Endometrial microvascular endothelial cells (primary cell): ENCODE measurements around a stretch of chr18.

DNA sequence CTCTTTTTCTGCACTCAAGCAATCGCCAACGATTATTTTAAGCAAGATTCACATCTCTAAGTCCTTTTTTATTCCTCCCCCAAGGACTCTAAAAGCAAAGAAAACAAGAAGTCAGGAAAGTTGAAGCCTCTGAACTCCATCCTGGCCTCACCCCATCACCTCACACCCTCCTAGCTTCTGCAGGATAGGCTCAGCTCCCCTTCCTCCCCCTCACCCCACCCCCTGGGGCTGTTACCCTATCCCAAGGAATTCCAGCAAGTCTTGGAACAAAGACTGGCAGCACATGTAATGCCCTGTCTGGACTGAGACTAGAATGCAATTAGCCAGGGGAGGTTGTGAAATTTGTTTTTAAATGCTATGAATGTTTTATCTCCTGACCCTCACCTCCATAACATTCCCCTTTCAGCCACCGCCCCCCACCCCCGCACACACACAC is 290.9 kb upstream of the SLC14A2 start:
- RAMPAGE, long total RNA = no peak

- RAMPAGE, long total RNA = no peak
Observed at GRCh38 chr18:45688803-45689333, 35.1 kb upstream of the SLC14A1 start.

DNA sequence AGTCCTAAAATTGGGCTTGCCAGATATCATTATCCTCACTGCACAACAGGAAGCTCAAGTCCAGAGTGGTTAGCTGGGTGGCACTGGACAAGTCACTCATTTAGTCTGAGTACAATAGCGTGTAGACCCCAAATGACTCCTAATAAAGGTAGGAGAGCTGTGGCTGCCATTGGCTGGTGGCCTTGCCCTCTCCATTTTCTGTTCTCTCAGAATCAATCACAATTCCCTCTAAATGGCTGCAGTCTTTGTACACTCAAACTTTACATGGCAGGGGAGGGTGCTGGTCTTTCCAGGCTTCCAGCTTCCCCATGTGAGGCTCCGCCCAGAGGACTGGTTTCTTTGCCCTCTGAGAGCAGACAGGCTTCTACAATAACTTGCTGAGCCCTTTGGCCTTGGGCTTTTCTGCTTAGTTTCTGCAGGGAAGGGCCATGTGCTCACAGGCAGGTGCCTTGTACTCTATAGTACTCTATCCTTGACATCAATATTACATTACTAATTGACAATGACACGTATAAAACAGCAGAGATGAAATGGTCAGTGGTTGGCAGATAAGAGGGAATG is 11.6 kb downstream of the PSTPIP2 start:
- RAMPAGE, long total RNA = no peak

- RAMPAGE, long total RNA = no peak
Observed at GRCh38 chr18:46070240-46070552, 1.9 kb downstream of the PSTPIP2 start.

DNA sequence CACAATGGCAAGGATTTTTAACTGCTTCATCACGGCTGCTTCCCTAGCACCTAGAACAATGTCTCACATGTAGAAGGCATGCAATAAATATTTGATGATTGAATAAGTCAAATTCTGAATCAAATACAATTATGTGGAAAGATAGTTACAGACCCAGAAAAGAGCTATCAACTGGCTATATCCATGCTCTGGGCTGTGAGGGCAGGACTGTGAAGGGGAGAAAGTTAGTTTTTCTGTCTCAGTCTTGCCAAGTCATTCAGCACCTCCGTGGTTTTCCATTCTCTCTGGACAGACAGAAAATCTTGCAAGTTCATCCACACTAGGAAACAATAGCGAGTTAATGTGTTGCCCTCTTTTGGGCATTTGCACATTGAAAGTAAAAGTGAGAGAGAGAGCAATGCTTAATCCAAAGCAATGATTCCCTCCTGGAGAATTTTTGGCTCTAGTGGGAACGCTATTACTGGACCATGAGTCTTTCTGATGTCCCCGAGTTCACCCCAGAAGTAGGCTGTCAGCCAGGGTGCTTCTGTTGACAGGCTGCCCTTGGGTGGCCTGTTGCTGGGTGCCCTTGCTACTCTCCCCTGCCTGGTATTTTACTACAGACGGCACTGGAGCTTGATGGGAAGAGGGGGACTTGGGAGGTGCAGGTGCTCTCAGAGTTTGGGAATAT is 84.9 kb downstream of the RNF165 start:
- RAMPAGE, long total RNA = no peak

- RAMPAGE, long total RNA = no peak
Observed at GRCh38 chr18:46561737-46562092, 95.3 kb downstream of the LOXHD1 start.

- RAMPAGE, long total RNA = no peak
Observed at GRCh38 chr18:46660922-46661453, 4.0 kb upstream of the LOXHD1 start.

GRCh38 chr18:46711339-46711949 is 45.4 kb downstream of the ST8SIA5 start:
- RAMPAGE, long total RNA = no peak

- RAMPAGE, long total RNA = no peak
Observed at GRCh38 chr18:47098724-47099349, 51.5 kb downstream of the HDHD2 start.

DNA sequence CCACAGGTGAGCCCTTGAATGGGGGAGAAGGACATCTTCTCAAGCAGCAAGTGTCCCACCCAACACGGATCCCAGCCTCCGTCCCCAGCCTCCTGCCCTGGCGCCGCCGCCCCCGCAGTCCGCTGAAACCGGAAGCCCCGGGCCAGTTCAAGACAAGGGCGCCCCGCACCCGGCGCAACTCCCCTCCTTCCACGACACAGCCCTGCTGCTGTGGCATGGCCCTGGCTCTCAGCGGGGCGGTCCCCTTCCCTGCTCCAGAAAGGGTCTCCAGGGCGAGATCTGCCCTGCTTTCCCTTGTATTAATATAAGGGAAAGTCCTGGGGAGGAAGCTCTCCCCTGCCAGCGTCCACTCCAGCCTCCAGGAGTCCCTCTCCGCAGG is 176.2 kb downstream of the SMAD2 start:
- RAMPAGE, long total RNA = no peak

- RAMPAGE, long total RNA = no peak
Observed at GRCh38 chr18:47929658-47930127, 766 bp downstream of the SMAD2 start.

DNA sequence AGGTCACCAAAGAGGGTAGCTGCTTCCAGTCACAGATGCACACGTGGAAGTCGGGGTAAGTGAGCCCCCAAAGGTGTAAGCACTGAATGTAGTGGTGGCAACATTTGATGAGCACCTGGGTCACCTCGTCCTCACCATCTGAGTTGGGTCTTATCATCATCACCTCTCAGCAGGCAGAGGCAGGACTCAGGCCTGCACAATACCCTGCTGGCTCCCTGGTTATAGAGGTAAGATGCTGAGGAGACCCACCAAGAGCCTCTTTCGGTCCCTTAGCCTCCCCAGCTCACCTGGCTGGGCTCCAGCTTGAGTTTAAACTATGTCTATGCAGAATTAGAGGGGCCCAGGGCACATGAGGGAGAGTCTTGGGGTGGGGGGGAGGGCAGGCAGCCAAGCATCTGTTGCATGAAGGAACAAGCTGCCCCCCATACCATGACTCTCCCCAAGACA is 147.2 kb upstream of the SMAD2 start:
- RAMPAGE, long total RNA = no peak

GRCh38 chr18:48136356-48137503 is 206.3 kb upstream of the SMAD2 start:
- RAMPAGE, long total RNA = no peak

- RAMPAGE, long total RNA = no peak
Observed at GRCh38 chr18:48167810-48168257, 237.4 kb upstream of the SMAD2 start.

- RAMPAGE, long total RNA = no peak
Observed at GRCh38 chr18:48236591-48236953, 172.6 kb downstream of the ZBTB7C start.

GRCh38 chr18:48324630-48325156 is 84.5 kb downstream of the ZBTB7C start:
- RAMPAGE, long total RNA = no peak

GRCh38 chr18:48407438-48407780 is 1.8 kb downstream of the ZBTB7C start:
- RAMPAGE, long total RNA = no peak

- RAMPAGE, long total RNA = no peak
Observed at GRCh38 chr18:48407781-48408050, 1.5 kb downstream of the ZBTB7C start.

GRCh38 chr18:48441675-48442127 is 32.5 kb upstream of the ZBTB7C start:
- RAMPAGE, long total RNA = no peak

DNA sequence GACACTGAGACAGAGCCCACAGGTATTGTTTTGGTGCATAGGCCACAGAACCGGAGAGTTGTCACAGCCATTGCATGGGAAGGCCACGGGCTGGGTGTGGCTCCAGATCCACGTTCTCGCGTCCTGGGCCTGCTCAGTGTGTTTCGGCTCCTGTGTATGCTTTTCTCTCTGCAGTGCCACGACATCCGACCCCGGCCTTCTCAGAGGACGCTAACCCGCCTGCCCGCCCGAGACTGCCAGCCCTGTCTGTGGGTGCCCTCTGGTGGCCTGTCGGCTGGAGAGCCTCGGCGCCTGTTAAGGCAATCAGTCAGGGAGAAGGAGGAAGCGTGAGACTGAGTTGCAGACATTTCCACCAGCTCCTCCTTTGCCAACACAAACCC is 37.3 kb upstream of the ZBTB7C start:
- RAMPAGE, long total RNA = no peak